Neuron (in vitro differentiated cells): Measurements from ENCODE around the genes LRRC37A3 and GNA13.

DNA sequence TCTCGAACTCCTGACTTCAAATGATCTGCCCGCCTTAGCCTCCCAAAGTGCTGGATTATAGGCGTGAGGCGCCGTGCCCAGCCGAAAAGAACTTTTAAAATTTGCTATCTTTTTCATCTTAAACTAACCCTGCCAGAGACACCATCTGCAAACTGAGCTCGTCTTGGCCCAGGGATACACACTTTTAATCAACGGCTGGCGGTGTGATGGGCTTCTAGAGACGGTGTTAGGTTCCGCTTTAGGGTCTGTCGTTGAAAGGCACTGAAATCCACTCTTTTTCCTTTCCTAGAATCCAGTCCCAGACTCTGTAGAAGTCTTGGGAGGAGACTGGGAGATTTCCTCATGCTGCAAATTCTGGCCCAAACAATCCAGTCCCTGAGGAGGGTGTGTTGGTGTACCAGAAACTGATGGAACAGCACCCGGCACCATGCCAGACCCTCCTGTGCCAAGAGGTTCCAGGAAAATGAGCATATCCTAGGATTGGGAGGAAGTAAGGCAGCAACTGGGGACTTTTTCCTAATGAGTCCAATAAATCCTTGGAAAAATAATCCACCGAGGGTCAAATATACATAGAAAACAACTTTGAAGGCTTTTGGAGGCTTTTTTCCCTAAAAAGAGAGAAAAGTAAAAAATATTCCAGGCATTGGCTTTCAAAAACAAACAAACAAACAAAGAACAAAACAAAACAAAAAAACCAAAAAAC, 52.1 kb upstream of the TEX2 start:
- PRO-cap: no peak

DNA sequence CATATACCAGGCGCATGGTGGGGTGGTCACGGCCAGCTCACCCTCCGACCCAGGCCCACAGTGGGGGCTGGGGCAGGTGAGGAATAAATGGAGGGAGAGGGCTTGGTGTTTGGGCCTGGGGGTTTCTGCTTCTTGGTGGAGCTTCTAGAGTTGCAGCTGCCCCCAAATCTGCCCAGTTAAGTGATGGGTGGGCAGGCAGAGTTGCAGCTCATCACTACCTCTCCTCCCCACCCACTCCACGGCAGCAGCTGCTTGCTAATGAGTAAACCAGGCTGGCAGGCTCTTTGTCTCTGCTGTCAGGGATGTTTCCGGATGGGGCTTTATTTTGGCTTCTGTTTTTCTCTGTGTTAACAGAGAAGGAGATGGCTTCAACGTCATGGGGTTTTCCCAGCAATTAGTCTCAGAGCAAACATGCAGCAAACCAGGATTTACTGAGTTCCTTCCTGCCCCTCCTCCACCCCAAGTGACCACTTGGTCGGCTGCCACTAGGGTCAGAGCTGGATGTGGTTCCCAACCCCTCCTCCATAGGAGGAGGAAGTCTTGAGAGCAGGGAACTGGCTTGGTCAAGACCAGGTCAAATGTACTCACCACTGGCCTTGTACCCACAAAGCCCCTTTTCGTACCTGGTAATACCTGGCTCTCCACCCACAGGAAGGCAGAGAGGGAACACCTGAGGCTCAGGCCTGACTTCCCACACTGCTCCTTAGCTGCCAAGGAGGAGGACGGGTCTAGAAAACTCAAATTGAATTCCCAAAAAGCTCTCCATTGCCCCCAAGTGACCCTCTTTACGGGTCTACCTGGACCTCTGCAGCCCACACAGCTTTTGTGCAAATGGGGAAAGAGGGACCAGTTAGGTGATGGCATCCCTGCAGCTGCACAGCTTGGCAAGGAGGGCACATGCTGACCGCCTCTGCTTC, 46.3 kb downstream of the PECAM1 start:
- PRO-cap: no peak

- PRO-cap: no peak
Observed at GRCh38 chr17:64384930-64386087, 5.4 kb downstream of the PECAM1 start.

GRCh38 chr17:64396013-64396593, 5.4 kb upstream of the PECAM1 start:
- PRO-cap: no peak

DNA sequence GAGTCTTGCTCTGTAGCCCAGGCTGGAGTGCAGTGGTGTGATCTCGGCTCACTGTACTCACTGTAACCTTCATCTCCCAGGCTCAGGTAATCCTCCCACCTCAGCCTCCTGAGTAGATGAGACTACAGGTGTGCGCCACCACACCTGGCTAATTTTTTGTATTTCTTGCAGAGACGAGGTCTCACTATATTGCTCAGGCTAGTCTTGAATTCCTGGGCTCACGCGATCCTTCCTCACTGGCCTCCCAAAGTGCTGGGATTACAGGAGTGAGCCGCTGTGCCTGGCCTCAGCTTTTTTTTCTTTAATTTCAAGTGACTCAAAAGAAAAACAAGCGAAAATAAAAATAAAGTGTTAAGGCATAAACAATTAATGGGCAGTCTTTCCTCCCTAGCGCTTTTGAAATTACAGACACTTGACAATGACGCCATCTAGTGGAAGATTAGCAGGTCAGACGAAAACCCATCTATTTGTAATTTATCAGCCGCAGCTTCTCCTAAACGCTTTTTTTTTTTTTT, 27.9 kb upstream of the PECAM1 start:
- PRO-cap: no peak

- PRO-cap: no peak
Observed at GRCh38 chr17:64496458-64496701, 474 bp downstream of the POLG2 start.

- PRO-cap: no peak
Observed at GRCh38 chr17:64599393-64599910, 62.7 kb downstream of the SMURF2 start.

DNA sequence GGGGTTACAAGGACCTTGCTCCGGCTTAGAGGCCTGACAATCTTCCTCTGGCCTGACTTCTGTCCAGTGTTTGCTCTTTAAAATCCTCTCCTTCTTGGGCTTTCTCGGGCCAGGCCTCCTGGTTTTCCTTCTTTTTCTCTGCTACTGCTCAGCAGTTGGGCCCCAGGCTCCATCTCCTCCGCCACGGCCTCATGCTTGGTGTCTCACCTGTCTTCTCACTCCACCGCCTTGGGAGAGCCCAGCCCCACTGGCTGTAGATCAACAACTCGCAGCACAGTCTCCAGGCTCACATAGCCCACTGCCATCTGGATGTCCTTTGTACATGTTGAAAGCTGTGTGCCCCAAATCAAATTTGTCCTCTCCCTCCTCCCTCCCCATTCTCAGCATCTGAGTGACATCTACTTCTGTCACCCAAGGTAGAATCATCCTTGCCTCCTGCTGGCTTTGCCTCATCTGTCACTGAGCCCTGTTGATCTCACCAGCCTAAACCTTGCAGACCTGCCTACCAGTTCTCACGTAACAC, 103.1 kb upstream of the SMURF2 start:
- PRO-cap: no peak

- PRO-cap: no peak
Observed at GRCh38 chr17:64781228-64782210, 119.4 kb upstream of the SMURF2 start.

DNA sequence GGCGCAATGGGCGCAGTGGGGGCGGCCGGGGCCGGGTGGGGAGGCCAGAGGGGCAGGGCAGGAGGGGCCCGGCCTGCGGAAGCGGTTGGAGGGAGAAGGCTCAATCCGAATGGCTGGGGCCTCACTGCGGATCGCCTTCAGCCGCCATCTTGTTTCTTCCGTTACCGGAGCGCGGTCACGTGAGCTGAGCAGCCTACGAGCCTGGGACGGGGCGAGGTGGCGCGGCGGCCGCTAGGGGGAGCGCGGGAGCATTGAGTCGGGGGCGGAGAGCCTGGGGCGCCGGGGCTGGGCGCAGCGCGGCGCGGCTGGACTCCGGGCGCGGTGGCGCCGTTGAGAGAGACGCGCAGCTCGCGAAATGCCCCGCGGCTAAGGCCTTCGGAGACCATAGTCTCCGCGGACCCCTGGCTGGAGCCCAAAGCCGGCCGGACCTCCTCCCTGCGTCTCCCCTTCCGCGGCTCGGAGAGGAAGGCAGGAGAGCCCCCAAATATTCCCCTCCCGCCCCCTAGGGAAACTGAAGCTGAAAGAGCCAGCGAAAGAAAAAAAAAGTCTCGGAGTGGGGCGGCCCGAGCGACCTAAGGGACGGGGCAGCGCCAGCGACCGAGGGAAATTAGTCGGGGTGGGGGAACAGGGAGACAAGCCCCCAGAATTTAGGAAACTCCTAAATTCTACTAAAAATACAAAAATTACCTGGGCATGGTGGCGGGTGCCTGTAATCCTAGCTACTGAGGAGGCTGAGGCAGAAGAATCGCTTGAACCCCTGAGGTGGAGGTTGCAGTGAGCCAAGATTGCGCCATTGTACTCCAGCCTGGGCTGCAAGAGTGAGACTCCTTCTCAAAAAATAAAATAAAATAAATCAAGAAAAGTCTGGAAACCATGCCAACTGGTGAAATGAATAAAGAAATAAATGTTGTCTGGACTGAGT, at the start of gene LRRC37A3:
Gene LRRC37A3 (minus strand): TSS at position 173 of the 922 bp plus-strand sequence.
- PRO-cap: bidirectional peak, plus-strand start at position 315 of the sequence, minus-strand start at position 163 of the sequence

- PRO-cap: no peak
Observed at GRCh38 chr17:64922908-64923508, 3.7 kb upstream of the LRRC37A3 start.

DNA sequence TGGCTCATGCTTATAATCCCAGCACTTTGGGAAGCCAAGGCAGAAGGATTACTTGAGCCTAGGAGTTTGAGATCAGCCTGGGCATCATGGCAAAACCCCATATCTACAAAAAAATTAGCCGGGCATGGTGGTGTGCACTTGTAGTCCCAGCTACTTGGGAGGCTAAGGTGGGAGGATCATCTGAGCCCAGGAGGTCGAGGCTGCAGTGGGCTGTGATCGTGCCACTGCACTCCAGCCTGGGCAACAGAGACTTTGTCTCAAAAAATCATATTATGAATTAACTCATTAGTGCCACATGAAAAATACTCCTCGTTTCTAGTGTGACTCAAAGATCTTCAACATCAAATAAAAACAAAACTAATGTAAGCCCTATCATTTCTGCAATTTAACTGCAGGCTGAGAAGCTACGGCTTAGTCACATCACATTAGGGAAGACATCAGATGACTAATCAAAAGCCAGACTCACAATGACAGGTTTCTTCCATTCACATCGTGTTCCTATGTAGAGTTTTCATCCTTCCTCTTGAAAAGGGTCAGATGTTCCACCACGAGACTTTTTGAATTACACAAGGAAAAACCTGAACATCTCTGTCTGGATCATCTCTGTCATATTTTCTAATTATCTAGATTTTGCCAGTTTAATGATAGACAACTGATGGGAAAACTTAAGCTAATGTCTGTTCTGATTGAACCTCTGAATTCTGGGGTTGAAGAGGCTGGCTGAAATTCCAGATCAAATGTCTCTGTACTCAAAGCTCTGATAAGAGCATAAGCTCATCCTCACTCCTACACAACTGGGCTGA, 55.0 kb upstream of the LRRC37A3 start:
- PRO-cap: no peak

DNA sequence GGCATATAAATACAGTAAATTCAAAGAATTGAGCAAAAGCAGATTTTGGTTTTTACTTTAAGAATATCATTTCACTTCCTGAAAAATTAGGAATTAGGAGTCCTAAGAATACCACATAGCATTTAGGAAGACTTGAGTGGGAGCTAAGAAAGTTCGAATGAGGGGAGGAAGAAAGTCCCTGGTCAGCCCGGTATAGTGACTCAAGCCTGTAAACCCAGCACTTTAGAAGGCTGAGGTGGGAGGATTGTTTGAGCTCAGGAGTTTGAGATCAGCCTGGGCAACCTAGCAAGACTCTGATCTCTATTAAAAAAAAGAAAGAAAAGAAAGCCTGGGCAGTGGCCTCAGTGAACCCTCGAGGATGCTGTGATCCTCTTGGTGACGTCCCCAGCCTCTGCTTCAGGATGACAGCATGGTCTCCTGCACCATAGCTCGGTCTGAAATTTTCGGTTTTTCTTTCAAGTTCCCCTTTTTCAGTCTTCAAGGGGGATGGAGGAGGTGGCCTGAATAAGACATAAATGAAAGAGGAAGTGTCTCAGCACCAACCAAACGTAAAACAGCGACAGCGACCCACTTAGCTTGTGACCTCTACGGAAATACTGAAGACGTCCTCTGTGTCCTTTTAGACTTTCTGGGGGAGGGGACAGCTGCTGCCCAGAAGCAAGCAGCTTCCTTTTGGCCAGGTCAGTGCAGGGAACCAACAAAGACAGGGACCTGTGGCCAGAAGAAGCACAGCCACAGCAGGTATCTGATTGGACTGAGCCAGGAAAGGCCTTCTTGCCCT, 66.5 kb upstream of the LRRC37A3 start:
- PRO-cap: no peak

DNA sequence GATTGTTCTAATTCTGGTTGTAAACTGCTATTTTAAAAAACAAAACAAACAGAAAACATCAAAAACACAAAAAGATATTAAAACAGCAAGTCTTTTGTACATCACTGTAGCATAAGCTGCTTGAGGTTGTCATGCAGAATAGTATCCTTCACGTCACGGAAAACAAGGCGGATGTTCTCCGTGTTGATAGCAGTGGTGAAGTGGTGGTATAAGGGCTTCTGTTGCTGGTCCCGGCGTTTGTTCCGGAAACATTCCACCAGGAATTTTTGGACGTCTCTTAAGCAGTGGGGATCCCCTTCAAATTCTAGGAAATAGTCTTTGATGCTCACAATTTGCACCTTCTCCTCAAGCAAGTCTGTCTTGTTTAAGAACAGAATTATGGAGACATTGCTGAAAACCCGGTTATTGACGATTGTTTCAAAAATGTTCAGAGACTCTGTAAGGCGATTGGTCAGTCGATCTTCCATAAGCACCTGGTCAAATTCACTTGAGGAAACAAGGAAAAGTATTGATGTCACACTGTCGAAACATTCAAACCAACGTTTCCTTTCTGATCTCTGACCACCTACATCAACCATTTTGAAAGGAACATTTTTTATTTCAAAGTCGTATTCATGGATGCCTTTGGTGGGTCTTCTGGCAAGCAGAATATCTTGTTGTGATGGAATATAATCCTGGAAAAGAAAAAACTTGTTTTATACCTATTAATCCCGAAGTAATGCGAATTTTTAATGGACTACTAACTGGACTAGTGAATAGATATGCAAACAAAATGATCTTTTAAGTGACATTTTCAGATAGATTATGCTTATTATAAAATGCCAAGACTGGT, 42.2 kb downstream of the GNA13 start:
- PRO-cap: no peak

GRCh38 chr17:65042943-65043446, 13.5 kb downstream of the GNA13 start:
- PRO-cap: no peak

- PRO-cap: bidirectional peak, plus-strand start at chr17:65056889, minus-strand start at chr17:65056740
Observed at GRCh38 chr17:65056420-65057342, at the start of gene GNA13. TSS of gene GNA13 (minus strand) at chr17:65056740.

GRCh38 chr17:65181616-65182777, 44.8 kb downstream of the RGS9 start:
- PRO-cap: no peak

GRCh38 chr17:65183976-65184383, 46.8 kb downstream of the RGS9 start:
- PRO-cap: no peak

DNA sequence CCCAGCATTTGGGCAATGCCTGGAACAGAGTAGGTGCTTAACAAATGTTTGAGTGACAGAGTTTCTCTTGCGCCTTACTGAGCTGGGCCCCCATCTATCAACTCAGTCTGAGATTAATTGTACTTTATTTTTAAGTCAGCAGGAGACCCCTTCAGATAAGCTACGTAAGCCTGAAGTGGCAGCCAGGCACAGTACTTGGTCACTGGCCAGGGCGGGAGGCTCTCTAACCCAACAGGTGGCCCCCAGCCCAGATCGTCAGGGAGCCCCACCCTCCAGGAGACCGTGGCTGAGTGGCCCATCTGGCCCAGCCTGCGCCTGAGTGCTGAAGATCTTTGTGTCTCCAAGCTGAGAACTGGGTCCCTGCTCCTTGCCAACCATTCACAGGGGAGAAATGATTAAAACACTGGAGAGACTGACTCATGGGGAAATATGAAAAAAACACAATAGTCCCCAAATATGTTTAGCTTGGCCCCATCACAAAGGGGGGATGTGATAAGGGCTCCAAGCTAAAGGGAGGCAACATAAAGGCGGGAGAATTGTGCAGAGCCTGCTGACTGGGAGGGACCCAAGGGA, 75.6 kb downstream of the AXIN2 start:
- PRO-cap: no peak

DNA sequence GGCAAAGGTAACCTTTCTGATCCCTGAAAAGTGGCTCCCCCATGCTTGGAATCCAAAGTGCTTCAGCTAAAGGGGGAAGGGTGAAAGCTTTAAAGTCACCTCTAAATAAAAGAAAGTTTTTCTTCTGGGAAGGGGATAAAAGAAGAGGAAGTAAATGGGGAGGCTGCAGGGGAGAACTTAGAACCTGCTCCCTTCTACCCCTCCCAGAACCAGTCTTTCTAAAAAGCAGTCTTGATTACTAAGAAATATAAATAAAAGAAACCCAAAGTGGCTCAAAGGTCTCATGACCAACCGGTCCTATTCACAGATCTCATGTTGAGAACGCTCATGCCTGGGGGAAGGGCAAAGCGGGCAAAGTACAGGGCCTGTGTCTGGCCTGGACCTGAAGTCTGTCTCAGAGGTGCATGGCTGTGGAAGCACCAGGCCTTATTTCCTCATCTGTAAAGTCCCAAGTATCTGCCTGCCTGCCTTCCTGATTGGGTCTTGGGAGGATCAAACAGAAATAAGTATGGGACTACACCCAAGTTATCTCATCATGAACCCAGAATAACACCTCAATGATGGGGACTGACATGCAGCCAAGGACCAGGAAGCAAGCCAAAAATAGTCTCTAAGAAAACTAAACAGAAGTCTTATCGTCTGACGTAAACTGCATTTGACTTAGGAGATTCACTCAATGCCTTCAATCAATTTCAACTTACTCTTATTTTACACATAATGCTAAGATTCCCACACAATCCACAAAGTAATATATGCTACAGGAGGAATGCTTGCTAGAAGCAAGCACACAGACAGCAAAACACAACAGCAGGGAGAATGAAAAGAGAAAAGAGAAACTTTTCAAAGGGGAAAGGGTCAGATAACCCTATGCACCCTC, 14.2 kb downstream of the AXIN2 start:
- PRO-cap: no peak